ENCODE measurements around a stretch of chr20.

DNA sequence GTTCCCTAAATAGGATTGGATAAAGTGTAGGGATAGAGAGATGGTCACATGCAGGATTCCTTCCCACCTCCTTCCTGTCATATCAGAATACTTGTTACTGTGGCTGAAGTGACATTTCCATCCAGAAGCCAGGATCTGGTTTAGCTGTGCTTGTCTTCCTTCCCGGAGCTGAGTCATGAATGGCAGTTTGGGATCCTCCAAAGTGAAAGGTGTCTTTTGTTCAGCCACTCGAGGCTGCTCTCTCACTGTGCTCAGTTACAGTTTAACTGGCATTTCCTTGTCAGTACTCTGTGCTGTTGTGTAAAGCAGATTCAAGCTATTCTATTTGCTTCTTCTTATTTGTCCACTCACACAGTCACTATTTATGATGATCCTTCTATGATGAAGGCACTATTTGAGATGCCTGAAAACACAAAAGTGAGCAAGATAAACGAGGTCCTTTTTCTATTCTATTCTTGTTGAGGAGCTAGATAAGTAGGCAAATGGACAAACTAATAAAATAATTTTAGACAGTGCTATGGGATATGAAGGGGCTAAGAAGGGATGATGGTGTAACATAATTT lies 40.3 kb downstream of the CYP24A1 start:
- PRO-cap: no peak

- PRO-cap: no peak
Observed at GRCh38 chr20:55074406-55074775, 599.0 kb downstream of the DOK5 start.

DNA sequence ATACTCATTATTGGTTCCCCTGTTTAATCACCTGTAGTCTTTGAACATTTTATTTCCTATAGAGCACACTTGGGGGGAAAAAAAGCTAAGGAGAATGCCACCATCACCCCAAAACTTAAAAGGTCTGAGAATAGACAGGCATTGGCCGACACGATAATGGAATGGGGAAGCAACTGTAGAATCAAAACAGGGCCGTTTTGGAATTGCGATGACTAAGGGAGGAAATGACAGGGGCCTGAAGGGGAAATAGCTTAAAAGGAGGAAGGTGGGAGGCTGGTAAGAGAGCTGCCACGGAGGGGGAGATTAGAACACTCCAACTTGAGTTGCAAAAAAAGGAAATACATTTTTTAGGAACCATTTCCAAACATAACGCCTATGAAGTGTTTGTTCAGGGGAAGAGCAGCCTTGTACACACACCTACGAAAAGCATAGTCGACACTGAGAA lies 6.9 kb downstream of the CASS4 start:
- PRO-cap: no peak

DNA sequence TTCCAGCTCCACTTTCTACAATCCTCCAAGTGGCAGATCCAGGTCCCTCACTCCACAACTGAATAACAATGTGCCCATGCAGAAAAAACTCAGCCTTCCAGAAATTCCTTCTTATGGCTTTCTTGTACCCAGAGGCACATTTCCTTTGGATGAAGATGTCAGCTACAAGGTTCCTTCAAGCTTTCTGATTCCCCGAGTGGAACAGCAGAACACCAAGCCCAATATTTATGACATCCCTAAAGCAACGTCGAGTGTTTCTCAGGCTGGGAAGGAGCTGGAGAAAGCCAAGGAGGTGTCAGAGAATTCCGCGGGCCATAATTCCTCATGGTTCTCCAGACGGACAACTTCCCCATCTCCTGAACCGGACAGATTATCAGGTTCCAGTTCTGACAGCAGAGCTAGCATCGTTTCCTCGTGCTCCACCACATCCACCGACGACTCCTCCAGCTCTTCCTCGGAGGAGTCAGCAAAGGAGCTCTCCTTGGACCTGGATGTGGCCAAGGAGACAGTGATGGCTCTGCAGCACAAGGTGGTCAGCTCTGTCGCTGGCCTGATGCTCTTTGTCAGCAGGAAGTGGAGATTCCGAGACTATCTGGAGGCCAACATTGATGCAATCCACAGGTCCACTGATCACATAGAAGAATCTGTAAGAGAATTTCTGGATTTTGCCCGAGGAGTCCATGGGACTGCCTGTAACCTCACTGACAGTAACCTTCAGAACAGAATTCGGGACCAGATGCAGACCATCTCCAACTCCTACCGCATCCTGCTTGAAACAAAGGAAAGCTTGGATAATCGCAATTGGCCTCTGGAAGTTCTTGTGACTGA lies 16.2 kb upstream of the RTF2 start:
- PRO-cap: no peak

DNA sequence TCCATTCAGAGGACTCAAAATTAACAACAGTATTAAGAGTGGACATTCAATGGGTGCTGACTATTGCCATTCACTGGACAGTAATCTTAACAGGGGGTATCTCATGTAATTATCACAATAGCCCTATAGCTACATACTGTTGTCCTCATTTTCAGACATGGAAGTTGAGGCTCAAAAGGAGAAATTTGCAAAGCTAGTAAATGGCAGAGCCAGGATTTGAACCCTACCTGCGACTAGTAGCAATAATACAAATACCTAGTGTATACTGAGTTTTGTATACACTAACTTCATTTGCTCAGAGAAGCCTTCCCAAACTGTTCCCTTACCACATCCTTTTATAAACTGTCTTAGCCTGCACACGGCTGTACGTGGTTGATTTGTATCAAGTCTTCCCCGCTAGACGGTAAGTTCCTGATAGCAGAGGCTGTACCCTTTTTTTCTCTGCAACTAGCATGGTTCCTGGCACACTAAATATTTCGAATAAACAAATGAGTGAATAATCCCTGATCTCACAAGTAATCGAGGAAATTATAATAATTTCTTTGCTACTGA lies 536 bp downstream of the RTF2 start:
- PRO-cap: no peak

- PRO-cap: unidirectional peak, minus-strand start at chr20:56787665
Observed at GRCh38 chr20:56787459-56788069, 158.5 kb downstream of the TFAP2C start.

DNA sequence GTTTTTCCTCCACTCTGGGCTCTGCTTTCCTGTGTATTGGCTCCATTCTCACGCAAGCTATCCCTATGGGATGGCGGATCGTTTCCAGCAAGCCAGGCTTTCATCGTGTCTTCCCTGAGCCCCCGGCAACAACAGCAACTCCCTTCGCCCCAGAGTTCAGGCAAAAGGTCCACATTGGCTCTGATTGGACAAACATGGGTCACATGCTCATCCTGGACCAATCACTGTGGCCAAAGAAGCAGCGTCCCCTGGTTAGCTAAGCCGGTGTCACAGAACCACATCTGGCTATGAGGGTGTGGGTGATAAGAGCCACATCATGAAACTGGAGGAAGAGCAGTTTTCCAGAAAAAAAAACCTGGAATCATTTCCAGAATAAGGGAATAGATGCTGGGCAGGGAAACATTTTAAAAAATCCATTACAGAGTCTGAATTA lies 160.1 kb downstream of the BMP7 start:
- PRO-cap: no peak

- PRO-cap: no peak
Observed at GRCh38 chr20:57211810-57212970, 54.3 kb downstream of the BMP7 start.

GRCh38 chr20:57389690-57390245 lies 1.4 kb upstream of the RBM38 start:
- PRO-cap: no peak

- PRO-cap: bidirectional peak, plus-strand start at chr20:57395816, minus-strand start at chr20:57395809
Observed at GRCh38 chr20:57395001-57396112, 4.2 kb downstream of the RBM38 start.

DNA sequence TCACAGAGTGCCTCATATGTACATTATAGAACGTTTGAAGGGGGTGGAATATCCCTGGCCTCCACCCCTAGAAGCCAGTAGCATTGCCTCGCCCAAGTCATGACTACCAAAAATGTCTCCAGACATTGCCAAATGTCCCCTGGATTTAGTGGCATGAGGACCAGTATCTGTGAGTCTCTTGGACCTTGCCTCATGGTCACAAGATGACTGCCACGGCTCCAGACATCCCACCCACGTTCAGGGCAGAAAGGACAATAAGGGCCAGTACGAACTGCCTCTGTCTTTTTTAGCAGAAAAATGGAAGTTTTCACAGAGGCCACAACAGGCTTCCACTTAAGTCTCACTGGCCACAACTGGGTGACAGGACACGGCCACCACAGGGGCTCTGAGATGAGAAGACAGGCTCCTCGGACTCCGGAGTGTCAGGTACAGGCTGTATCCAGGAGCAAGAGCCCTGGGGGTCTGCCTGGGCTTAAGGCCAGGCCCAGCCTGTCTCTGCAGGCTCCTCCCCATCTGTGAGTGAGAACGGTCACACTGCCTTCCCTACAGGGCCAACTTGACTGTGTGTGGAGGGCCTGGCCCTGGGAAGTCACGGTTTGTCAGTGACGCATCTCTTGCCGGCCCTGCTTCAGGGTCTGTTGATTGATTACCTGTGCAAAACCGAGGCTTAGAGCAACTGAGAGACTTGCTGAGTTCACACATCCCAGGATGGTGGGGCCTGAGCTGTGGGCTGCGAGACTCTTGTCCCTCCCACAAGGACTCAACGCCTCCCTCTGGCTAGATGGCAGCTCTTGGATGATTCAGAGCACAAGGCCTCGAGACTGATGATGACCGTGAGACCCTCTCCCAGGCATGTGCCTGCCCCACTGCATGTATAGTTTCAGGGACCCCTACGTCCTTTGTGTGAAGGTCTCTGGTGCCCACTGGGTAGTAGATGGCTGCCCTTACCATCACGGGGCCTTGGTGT lies 5.7 kb downstream of the RBM38 start:
- PRO-cap: no peak

DNA sequence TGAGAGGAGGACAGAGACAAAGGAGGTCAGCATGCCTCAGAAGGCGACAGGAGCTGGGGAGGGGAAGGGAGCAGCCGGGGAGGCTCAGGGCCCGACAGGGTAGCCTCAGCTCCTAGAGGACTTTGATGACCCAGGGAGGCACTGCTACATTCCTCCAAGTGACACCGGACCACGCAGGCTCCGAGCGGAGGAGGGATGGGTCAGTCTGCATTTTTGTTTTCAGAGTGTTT lies 7.8 kb downstream of the RBM38 start:
- PRO-cap: no peak

DNA sequence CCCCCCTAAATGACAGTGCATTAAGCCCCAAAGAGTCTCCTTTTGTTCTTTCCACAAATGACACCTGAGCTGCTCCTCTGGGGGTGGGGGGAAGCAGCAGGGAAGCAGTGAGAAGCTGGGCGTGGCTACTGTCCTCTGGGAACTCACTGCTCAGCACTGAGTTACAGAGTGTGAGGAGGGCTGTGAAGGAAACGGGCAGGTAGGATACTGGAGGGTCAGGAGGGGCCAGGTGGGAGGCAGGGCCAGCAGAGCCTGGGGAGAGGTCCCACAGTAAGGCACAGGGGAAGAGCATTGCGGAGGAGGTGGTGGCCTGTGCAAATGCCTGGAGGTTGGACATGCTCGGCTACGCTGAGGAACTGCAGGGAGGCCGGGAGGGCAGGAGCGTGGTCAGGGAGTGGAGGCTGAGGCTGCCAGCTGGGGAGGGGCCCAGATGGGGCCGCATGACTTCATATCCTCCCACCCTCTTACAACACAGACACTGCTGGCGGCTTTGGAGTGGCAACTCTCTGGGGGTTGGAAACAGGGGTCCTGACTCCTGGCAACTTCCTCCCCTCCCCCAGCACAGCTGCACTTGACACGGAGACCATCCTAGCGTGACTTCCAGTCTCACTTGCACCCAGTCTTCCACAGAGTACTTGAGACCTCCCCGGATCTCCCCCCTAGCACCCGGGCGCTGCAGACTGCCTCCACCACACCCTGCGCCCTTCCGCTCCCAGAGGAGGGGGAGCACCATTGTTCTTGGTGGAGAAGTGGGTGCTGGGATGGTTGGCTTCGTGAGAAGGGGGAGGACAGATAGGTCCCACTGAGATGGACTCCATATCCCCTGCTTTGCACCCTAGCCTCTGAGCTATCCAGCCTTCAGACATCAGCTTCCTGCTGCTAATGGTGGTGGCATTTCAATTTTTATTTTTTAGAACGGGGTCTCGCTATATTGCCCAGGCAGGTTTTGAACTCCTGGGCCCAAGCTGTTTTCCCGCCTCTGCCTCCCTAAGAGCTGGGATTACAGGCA lies 34.2 kb downstream of the RBM38 start:
- PRO-cap: no peak

- PRO-cap: no peak
Observed at GRCh38 chr20:57441953-57442481, 50.8 kb downstream of the RBM38 start.

DNA sequence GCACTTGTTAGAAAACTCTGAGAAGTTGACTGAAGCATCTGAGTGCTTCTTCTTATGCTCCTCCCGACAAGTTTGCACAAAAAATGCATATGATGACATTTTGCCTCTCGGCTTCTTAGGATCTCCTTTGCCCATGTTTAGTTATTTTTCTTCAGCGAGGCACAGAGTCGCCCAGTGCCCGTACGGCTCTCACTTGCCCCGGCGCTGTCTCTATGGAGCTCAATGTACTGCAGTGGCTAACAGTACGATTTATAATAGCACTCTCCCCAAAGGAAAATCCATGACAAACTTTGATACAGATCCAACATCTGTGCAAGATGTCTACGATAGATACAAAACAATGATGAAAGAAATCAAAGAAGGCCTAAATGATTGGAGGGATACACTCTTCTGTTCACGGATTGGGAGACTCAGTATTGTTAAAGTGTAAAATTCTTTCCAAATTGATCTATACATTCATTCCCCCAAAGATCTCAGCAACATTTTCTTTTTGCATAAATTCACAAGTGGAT lies 36.0 kb downstream of the CTCFL start:
- PRO-cap: no peak

DNA sequence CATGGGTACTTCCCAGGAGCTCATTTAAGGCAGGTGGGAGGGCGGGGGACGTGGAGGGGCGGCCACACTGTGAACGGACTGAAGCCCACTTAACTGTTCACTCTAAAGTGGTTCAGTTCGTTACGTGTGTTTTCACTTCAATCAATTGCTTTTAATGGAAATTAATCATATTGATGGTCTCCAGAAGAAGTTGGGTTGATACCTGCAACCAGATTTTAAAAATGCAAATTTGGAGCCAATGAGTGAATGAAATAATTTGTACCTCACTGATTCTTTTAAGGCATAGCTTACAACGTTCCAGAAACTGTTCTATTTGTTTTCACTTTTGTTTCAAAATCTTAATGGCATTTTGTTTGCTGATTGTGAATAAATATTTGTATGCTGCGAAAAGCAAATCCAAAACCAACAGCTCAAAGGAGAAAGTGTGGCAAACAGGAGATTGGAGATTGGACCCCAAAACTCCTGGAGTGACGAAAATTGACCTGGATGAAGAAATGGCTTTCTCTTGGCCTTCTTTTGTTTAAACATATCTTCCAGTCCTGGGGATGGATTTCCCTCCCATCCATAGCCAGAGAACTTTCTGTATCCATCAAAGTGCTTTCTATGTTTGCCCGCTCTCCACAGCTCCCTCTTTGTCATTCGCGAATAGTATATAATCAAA lies 2.7 kb upstream of the CTCFL start:
- PRO-cap: no peak

GRCh38 chr20:57528964-57529527 lies 4.1 kb upstream of the CTCFL start:
- PRO-cap: no peak

- PRO-cap: no peak
Observed at GRCh38 chr20:57562852-57563925, 2.3 kb downstream of the PCK1 start.

DNA sequence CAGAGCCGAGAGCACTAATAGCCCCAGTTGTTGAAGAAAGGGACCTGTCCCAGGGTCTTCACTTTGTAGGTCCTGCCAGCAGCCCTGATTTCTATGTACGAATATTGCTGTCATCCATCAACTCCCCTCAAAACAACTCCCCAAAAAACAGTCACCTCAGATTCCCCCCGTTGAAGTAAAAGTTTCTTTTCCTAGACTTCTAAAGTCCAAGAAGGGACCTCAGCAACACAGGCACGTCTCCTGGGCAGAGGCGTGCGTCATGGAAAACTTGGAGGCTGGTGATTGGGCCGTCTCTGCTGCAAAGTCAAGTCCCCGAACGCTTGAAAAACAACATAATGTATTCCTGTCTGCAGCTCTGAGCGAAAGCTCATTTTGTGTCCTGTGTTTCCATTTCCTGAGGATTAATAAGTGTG lies 21.4 kb downstream of the PCK1 start:
- PRO-cap: no peak

GRCh38 chr20:57657333-57658314 lies 37.4 kb upstream of the ZBP1 start:
- PRO-cap: no peak

All from trachea (tissue), 1 donor.